SEM (cell line): Measurements from ENCODE around the genes IFITM1, PHRF1 and SCT.

GRCh38 chr11:212605-213195 is 5.2 kb downstream of the RIC8A start:
- PRO-cap = no peak

DNA sequence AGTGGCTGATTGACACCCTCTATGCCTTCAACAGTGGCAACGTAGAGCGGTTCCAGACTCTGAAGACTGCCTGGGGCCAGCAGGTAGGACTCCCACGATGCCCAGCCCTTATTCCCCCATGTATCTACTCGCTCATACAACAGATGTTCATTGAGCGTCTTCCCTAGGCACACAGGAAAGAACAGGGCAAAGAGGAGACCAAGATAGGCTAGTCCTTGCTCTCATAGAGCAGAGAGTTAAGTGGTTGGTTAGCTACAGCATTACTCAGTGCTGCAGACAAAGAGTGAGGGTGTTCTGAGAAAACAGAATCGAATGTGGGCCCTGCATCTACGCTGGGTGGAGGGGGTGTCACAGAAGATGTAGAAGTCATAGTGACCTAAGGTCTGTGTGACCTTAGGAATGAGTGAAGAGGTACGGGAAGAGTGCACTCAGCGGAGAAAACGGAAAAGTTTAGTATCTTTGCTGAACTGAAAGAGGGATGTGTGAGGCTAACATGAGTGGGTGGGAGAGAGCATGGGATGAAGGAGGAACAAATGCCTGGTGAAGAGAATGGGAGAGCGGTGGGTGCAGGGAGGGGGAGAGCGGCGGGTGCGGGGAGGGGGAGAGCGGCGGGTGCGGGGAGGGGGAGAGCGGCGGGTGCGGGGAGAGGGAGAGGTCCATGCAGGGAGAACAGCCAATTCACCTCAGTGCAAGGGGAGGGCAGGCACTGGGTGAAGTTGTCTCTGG is 12.4 kb downstream of the PSMD13 start:
- PRO-cap = no peak

DNA sequence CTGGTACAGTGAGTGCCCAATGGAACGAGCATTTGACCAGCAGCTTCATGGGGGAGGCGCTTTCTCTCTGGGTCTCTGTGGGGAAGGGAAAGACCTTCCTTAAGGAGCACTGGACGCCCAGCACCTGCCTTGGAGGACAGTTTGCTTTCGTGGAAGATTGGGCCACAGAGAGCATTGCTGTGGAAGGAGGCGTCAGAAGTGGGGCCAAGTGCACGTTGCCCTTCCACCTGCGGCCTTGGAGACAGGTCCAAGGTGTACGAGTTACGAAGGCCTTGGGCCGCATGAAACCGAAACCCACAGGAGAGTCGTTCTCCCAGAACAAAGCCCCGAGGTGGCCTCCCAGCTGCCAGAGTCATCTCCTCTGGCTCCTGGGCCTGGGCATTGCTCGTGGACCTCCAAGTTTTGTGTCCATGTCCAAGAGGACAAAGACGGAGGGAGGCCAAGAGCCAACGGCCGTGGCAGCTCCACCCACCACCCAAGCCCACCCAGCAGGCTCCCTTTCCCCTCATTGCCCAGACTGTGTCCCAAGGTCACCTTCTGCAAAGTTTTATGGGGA is 5.9 kb upstream of the NLRP6 start:
- PRO-cap = no peak

DNA sequence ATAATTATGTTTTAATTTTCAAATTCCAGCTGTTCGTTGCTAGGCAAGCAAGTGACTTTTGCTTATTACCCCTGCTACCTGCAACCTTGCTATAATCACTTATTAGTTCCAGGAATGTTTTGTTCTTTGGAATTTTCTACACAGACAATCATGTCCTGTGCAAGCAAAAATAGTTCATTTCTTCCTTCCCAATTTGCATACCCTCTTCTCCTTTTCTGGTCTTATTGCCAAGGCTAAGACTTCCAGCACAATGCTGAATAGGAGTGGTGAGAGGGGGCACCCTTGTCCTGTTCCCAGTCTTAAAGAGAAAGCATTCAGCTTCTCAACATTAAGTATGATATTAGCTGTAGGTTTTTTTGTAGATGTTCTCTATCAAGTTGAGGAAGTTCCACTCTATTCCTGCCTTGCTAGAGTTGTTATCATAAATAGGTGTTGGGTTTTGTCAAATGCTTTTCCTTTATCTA is 3.4 kb upstream of the NLRP6 start:
- PRO-cap = no peak

- PRO-cap = no peak
Observed at GRCh38 chr11:282393-283346, 4.5 kb downstream of the NLRP6 start.

DNA sequence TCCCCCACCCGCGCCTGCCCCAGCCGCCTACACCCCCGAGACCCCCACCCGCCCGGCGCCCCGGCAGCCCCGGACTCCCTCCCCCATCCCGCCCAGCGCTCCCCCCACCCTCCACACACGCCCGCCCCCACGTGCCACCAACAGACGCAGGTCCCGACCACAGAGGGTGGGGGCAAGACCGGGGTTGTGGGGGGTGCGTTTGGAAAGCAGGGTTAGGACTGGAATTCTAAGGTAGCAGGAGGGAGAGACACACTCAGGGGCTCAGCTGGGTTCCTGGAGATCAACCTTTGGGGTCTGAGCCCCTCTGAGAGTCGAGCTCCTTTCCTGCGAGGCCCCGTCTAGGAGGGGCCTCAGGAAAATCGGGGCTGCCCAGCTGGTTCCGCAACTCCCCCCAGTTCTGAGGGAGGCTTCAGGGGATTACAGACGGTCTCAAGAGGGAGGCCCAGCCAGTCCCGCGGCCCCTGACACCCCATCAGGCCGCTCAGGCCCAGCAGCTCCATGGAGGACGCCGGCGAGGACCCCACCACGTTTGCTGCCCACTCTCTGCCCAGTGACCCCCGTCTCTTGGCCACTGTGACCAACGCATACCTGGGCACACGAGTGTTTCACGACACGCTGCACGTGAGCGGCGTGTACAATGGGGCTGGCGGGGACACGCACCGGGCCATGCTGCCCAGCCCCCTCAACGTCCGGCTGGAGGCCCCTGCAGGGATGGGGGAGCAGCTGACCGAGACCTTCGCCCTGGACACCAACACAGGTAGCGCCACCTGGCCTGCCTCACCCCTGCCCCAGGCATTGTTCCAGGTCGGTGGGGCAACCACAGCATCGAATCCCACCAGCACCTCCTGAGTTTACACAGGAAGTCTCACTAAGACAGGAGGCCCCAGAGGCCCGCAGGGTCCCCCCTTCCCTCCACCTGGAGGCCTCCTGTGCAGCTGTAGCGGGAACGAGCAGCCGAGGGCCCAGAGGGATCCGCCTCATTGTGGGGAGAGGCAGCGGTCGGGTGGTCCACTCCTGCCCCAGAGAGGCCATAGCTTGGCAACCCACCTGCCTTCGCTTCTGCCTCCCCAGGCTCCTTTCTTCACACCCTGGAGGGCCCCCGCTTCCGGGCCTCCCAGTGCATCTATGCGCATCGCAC is 762 bp downstream of the PGGHG start:
- PRO-cap = no peak

DNA sequence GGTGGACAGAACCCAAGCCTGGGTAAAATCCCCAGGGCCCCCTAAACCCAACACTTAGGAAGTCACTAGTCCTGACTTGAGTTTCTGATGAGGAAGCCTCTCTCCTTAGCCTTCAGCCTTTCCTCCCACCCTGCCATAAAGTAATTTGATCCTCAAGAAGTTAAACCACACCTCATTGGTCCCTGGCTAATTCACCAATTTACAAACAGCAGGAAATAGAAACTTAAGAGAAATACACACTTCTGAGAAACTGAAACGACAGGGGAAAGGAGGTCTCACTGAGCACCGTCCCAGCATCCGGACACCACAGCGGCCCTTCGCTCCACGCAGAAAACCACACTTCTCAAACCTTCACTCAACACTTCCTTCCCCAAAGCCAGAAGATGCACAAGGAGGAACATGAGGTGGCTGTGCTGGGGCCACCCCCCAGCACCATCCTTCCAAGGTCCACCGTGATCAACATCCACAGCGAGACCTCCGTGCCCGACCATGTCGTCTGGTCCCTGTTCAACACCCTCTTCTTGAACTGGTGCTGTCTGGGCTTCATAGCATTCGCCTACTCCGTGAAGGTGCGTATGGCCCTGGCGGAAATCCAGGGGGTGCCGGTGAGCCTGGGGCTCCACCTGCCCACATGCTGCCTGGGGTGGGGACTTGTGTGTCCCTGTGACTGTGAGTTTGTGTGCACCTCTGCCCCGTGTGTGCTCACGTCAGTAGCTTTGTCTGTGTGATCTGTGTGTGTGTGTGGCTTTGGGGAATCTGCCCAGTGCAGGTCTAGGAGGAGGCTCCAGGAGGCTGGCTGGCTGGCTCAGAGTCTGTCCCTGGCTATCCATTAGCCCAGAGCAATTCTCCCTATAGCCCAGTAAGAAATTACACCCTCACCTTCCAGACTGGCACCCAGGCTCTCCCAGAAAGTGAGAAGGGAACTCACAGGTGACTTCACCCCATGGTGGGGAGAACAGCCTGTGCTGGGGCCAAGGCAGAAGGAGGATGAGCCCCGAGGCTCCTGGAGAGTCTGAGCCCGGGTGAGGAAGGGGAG is at the start of gene IFITM1:
IFITM1 (plus strand) TSS at position 253 of the 1,036 bp plus-strand sequence.
- PRO-cap = bidirectional peak, plus-strand start at position 379 of the sequence, minus-strand start at position 137 of the sequence

GRCh38 chr11:314824-315786 is 1.3 kb downstream of the IFITM1 start:
- PRO-cap = no peak

GRCh38 chr11:443597-444154 is 1.9 kb upstream of the ANO9 start:
- PRO-cap = no peak

GRCh38 chr11:469264-470318 is 19.5 kb downstream of the PTDSS2 start:
- PRO-cap = no peak

- PRO-cap = no peak
Observed at GRCh38 chr11:494456-495693, 12.2 kb downstream of the RNH1 start.

DNA sequence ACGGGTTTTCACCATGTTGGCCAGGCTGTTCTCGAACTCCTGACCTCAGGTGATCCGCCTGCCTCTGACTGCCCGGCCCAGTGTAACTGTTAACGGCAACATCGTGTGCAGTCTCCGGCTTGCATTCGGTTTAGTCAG is 1.1 kb downstream of the RNH1 start:
- PRO-cap = no peak

DNA sequence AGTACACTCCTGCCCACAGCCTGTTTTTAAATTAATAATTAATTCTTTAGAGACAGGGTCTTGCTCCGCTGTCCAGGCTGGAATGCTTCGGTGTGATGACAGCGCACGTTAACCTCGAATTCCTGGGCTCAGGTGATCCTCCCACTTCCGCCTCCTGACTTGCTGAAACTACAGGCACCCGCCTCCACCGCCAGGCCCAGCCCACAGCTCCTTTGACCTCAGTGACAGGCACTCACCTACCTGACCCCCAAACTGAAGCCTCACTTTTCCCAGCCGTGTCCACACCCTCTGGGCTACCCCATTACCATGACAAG is 852 bp downstream of the LMNTD2 start:
- PRO-cap = no peak

GRCh38 chr11:560043-560572 is 430 bp downstream of the LMNTD2 start:
- PRO-cap = no peak

DNA sequence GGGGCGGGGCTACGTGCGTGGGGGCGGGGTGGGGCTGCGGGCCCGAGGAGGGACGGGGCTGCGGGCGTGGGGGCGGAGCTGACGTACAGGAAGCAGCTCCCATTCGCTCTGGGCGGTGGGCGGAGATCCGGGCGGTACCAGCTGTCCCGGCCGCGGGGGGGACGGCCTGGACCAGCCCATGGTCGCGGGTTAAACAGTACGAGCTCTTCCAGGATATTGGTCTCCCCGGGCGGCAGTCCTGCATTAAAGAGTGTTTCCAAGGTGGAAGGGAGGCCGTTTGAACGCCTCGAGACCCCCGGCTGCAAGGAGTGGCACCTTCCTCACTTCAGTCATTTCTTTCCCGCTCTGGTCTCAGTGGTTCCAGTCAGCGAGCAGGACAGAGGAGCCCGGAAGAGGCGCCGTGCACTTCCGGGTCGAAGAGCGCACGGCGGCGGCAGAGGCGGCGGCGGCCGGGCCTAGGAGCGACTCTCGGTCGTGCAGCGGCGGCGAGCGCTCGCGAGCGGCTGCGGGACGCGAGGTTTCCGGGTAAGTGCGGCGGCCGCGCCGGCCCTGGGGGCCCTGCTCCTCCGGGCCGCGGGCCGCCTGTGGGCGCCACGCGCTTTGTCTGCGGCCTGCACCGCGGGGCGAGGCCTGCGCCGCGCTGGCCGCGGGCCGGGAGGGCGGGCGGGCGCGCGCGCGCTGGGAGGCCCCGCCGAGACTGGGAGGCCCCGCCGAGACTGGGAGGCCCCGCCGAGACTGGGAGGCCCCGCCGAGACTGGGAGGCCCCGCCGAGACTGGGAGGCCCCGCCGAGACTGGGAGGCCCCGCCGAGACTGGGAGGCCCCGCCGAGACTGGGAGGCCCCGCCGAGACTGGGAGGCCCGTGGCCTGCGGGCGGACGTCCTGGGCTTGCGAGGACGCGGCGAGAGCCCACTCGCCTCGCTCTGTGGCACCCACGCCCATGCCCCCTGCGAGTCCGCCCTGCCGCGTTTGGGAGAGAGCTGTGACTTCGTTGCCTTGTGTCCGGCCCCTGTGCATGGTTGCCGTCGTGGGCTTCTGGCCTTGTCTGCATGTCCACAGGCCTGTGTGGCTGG is at the start of gene PHRF1:
PHRF1 (plus strand) TSS at position 403 of the 1,071 bp plus-strand sequence.
- PRO-cap = unidirectional peak, plus-strand start at position 132 of the sequence; unidirectional peak, plus-strand start at position 243 of the sequence; bidirectional peak, plus-strand start at position 405 of the sequence, minus-strand start at position 353 of the sequence

DNA sequence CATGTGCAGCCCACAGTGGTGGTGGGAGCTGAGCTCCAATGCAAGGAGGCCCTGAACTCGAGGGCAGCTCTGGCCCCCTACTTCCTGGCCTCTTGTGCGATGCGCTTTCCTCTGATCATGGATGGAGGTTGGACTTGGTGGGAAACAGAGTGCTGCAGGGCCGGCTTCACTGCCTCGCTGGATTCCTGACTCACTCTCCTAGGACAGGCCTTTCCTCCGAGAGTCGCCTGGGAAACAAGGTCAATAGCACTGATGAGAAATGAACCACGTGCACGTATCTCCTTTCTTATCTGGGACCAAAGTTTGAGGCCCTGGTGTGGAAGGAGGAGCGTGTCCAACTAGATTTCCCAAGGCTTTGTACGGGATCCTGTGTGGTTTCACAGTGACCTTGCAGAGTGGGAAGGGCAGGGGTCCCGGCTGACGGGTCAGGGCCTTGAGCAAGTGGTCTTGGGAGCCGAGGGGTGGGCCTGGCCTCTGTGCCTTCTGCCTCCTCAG is 3.8 kb downstream of the PHRF1 start:
- PRO-cap = no peak

DNA sequence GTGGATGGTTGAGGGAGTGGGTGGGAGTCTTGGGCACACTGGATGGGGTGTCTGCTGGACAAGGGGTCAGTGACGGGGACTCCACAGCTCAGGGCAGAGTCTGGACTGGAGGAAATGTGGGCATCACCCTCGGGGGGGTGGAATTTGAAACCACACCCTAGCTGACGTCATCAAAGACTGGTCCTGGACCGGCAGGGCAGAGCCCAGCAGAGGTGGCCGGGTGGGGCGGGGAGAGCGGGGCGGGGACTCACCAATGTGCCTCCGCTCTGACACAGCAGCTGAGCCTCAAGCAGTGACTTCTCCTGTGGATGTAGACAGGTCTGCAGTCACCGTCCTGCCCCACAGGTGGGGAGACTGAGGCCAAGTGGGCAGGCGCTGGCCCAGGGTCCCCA is 797 bp downstream of the CDHR5 start:
- PRO-cap = no peak

DNA sequence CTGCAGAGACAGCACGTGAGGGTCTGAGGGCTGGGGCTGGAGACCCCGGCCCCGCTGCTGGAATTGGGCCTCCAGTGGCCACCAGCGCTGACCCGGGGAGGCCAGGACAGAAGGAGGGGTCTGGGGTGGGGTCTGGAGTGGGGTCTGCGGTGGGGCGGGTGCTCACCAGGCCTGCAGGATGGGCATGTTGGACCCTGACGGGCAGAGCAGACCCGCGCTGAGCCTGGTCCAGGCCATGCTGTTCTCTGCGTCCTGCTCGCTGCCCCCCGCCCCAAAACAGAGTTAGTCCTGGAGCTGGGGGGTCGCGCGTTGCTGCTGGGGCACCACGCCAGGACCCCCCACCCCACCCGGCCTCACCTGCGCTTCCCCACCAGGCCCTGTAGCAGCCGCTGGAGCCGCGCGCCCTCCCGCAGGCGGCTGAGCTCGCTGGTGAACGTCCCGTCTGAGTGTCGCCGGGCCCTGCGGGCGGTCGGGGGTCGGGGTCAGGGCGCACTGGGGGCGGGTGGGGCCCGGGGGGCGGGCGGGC is 387 bp downstream of the SCT start:
- PRO-cap = no peak

DNA sequence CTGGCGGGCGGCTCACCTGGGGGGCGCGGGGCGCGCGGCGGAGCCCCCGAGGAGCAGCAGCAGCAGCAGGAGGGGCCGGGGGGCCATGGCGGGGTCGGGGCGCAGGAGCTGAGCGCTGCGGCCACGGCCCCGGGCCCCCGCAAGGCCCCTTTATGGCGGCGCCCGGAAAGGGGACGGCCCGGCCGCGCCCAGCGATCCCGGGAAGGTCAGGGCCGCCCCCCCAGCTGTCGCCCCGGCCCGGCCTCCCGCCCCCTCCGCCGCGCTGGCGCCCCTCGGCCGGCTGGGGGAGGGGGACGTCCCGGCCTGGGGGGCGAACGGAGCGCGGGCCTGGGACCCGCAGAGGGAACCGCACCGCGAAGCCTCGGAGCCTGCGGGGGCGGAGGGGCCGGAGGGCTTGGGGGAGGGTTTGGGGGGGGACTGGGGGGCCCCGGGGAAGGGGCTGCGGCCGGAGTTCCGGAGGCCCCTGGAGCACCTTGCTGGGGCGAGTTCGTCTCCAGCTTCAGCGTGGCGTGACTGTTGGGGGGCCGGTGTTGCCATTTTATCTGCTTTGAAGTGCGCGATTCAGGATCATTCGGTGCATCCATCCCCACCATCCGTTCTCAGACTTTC is at the start of gene SCT:
SCT (minus strand) TSS at position 125 of the 609 bp plus-strand sequence.
- PRO-cap = no peak

DNA sequence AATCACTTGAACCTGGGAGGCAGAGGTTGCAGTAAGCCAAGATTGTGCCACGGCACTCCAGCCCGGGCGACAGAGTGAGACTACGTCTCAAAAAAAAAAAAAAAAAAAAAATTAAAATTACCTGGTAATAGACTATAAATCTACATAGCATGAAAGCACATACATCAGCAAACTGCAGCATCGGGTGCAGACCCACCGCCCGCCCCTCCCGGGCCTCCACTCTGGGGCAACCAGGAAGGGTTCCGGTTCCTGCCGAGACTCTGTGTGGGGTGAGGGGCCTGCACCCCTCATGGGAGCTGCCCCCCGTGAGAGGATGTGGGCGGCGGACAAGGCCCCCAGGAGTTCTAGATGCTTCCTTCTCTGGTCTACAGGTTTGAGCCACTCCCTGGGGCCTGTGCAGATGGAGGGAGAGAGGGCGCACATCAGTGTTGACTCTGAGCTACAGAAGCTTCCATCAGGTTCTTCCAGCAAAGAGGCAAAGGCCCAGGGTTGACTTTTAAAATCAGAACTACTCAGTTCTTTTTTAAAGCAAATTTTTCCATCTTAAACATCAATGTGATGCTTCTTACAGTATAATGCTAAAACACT is 9.2 kb downstream of the DRD4 start:
- PRO-cap = no peak